Neural cell (in vitro differentiated cells): ENCODE measurements around the gene TRAPPC2L.

DNA sequence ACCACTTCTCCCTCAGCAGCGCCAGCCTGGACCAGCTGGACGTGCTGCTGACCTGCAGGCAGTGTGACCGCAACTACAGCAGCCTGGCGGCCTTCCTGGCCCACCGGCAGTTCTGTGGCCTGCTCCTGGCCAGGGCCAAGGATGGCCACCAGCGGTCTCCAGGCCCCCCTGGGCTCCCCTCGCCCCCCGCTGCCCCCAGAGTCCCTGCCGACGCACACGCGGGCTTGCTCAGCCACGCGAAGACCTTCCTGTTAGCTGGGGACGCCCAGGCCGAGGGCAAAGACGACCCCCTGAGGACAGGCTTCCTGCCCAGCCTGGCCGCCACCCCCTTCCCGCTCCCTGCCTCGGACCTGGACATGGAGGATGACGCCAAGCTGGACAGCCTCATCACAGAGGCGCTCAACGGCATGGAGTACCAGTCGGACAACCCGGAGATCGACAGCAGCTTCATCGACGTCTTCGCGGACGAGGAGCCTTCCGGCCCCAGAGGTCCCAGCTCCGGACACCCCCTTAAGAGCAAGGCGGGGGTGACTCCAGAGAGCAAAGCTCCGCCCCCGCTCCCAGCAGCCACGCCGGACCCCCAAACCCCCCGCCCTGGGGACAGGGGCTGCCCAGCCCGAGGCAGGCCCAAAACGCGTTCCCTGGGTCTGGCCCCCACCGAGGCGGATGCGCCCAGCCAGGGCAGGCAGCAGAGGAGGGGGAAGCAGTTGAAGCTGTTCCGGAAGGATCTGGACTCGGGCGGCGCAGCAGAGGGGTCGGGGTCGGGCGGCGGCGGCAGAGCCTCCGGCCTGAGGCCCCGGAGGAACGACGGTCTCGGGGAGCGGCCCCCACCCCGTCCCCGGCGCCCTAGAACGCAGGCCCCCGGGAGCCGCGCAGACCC, 23.2 kb upstream of the ZFPM1 start:
- RAMPAGE, long total RNA = no peak

- RAMPAGE, long total RNA = no peak
These were observed 14.6 kb upstream of the ZFPM1 start for GRCh38 chr16:88438302-88439011.

DNA sequence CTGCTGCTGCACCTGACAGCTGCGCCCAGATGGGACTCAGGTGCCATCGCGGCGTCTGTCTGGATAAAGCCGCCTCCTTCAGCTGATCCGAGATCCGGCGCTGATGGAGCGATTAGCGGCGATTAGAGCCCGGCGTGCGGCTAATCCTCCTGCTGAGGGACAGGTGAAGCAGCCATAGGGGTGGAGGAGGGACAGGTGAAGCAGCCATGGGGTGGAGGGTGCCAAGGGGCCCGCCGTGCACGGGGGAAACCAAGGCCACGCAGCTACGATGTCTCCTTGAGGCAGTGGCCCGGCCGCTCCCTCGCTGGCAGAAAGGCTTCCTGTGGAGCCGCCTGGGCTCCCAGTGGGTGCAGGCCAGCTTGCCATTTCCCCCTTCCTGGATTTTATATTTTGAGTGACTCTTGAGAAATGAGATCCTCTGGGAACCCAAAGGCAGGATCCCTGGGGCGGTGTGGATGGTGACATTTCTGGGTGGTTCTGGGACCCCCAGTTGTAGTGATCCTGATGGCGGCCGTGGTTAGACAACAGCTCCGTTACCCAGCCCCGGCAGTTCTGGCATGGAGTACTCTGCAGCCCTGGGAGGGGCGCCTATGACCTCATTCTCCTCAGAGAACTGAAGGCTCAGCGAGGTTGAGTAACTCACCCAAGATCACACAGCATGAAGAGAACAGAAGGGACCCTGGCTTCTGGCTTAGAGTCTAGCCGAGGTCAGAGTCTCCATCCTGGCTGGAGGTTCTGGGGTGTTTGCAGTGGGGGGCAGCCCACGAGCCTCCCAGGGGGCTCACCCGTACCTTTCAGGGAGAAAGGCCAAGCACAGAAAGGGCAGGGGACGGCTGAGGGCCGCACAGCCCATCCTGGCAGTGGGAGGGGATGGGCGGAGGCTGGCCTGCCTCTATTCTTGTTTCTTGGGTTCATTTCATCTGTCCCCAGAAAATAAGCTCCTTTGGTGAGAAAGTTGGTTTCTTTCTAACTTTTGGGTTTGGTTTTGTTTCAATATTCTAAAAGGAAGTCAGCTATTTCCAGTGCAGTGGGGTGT, 13.0 kb downstream of the ZFPM1 start:
- RAMPAGE, long total RNA = no peak

DNA sequence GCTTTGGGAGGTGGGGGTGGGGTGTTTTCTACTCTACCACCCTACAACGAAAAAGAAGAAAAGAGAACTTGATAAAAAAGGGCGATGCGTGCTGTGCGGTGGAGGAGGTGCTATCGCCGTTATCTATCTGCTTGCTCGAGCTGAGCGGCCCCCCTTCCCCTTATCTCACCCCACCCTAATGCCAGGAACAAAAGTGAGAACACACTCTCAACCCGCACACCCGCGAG, 14.6 kb downstream of the ZFPM1 start:
- RAMPAGE, long total RNA = no peak

- RAMPAGE, long total RNA = no peak
These were observed 27.0 kb downstream of the ZFPM1 start for GRCh38 chr16:88479761-88480778.

- RAMPAGE, long total RNA = no peak
These were observed 38.4 kb upstream of the ZC3H18 start for GRCh38 chr16:88531747-88532348.

DNA sequence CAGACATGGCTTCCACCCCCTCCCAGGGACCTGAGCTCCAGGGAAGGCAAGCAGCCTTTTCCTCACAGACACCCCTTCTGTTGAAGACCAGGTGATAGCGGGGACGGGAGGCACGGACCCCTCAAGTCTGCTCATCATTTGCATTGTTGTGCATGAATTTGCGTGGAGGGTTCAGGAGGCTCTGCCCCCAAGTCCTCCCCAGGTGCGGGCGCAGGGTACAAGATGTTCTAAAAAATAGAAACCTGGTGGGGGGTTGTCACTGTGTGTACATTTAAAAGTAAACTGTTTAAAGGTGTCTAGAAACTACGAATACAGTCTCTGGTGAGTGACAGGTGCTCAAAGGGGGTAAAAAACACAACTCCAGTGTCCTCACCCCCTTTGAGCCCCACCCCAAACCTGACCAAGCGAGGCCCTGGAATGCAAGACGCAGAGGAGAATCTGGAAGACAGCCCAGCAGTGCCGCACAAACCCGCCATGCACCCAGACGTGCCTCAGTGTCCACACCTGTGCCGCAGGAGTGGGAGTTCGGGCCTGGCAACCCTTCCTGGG, 33.4 kb upstream of the ZC3H18 start:
- RAMPAGE, long total RNA = no peak

- RAMPAGE, long total RNA = no peak
These were observed 19.2 kb downstream of the ZC3H18 start for GRCh38 chr16:88589230-88589929.

GRCh38 chr16:88631218-88631971, 7.0 kb upstream of the IL17C start:
- RAMPAGE, long total RNA = no peak

GRCh38 chr16:88649337-88649773, 1.5 kb downstream of the CYBA start:
- RAMPAGE, long total RNA = no peak

DNA sequence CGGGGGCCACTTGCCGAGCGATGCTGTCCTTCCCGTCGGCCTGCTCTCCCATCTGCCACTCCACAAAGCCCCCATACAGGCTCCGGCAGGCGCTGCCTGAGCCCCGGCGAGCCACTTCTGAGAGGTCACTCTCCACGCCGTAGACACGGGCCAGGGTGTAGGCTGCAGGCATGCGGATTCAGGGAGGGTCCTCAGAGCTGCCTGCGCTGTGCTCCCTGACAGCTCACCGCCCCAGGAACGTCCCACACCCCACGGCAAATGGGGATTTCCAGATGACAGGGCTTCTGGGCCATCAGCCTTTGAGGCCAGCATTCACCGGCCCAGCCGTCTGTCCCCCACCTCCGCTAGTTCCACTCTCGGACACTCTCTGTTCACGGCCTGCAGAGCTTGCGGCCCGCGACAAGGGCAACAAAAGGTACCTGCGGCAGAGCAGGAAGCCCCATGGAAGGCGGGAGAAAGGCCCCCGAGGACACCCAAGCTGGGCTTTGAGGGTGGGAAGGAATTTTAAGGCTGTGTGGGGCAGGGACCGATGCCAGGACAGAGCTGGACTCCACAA, 5.4 kb upstream of the CYBA start:
- RAMPAGE, long total RNA = no peak

DNA sequence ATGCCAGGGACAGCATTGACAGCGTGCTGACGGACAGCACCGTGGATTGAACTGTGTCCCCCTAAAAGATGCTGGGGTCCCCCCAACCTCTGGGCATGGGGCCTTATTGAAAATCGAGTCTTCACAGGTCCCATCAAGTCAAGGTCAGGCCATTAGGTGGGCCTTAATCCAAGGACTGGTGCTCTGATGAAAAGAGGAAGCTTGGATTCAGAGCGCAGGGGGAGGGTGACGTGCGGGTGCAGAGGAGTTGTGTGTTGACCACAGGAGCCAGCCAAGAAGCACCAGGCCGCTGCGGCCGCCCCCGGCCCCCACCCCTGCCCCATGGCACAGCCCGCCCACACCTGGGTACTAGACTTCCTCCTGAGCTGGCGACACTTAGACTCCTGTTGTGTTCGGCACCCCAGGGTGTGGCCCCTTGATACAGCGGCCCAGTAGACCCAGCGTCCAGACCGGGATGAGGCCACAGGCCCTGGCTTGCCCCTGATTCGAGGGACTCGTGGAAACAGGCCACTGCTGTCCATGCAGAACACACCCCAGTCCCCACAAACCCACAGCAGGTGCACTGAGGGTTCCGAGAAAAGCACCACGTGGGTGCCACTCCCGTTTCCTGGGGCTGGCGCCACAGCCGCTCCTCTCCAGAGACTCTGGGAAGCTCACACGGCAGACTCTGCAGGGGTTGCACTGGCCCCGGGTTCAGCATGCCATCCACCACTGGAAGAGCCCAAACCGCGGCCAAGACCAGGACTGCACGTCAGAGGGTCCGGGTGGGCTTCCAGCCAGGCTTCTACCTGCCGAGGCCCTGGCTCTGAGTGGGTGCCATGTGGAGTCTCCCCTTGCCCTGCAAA, 5.7 kb upstream of the SNAI3 start:
- RAMPAGE, long total RNA = no peak

- RAMPAGE, long total RNA = no peak
These were observed 3.8 kb downstream of the RNF166 start for GRCh38 chr16:88702241-88702920.

DNA sequence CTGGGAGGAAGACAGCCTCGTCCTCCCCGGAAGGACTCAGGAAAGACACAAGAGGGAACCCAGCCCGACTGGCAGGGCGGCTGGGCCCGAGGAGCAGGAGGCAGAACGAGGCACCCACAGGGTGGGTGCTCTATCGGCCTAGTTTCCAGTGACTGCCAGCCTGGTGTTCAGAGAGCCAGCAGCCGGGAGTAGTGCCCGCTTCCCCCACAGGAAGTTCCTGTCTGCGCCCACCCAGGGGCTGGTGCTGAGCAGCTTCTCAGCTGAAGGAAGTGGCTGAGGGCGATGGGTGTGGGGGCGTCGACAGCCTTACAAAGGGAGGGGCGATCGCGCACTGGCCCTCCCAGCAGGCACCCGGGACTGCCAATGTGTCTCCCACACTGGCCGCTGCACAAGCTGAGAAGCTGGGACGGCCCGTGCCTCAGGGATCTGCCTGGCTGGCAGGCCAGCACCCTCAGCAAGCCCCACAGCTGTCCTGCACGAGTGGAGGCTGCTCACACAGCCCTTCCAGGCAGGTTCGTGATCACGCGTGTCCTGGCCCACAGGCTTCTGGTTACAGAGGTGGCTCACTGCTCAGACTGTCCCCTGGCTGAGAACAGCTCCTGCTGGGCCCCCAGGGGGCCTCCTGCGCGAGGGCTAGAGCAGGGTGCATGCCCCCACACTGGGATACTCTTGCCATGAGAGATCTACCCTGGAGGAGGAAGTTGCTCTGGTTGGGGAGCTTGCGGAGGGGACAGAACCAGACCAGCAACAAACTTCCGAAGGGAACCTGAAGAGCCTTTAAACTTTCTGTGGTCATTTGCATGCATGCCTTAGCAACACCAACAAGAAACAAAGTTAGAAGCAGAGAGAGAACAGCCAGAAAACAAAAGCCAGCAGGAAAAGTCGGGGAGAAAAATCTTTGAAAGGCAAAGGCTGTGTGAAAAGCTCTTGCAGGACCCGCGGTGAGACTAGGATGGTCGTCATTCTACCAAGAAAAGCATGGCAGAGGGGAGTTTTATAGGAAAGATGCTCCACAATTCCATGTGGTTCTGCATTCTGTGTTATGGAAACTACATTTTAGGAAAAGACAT, 2.4 kb downstream of the RNF166 start:
- RAMPAGE, long total RNA = no peak

- RAMPAGE, long total RNA = no peak
These were observed 2.2 kb downstream of the GALNS start for GRCh38 chr16:88854482-88855102.

DNA sequence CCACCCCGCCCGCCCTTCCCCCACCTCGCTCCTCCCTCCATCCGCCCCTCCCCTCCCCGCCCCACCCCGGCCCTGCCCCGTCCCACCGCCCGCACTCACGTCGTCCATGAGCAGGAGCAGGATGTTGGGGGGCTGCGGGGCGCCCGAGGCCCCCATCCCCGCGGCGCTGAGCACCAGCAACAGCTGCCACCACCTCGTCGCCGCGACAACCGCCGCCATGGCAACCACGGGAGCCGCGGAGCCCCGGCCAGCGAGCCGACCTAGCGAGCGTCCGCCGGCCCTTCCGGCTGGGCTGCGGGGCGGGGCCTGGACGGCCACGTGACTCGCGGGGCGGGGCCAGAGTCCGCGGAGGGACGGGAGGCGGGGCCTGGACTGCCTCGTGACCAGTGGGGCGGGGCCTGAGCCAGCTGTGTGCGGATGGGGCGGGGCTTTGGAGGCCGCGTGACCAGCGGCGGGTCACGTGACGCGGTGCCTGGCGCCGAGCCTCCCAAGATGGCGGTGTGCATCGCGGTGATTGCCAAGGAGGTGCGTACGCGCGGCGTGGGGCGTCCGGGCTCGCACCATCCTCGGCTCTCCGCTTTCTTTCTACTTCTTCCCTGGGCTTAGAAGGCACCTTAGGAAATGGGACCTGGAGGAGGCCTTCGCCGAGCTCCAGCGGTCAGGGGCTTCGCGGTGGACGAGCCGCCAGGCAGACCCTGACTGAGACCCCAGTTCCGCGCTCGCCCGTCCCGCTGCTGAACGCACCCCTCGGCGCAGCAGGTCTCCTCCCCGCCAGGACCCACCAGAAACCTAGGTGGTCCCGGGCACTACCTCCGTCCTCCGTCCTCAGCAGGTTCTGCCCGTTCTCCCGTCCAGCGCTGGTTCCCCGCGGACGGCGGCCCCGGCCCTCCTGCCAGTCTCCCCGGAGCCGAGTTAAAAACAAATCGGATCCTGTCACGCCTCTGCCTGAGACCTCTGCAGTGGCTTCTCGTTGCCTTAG, at the start of gene TRAPPC2L:
Gene TRAPPC2L (plus strand): TSS at position 469 of the 979 bp plus-strand sequence.
- RAMPAGE, long total RNA = start-site peak on the plus strand centred at position 478 of the sequence, 26 bp wide, 1,627 and 940 reads in 2 replicates

DNA sequence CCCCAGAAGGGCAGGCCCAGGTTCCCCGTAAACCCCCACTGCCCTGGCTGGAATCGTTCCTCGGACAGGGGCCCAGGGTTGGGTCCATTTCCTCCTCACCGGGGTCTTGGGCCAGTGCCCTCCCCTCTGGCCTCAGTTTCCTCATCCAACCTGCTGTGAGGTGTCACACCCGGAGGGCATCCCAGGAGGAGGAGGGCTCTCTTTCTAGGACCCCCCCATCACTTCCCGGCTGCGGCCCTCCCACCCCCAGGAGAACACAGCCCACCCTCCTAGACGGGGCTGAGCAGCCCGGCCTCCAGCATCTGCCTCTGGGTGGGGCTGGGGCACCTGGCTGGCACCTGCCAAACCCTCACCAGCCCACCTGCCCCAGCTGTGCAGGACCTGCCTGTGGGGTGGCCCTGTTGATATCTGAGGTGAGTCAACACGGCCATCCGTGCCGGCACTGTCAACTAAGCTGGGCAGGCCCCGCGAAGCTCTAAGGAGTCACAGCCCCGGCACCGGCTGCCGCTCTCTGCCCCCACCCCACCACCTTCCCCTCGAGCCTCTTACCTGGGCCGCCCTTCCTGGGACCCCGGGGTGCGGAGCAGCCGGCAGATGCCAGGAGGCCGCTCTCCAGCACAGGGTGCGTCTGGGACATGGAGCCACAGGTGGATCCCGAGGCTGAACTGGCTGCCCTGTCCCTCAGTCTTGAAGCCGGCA, 750 bp downstream of the CBFA2T3 start:
- RAMPAGE, long total RNA = no peak

GRCh38 chr16:89064763-89065095, 28.9 kb upstream of the ACSF3 start:
- RAMPAGE, long total RNA = no peak

DNA sequence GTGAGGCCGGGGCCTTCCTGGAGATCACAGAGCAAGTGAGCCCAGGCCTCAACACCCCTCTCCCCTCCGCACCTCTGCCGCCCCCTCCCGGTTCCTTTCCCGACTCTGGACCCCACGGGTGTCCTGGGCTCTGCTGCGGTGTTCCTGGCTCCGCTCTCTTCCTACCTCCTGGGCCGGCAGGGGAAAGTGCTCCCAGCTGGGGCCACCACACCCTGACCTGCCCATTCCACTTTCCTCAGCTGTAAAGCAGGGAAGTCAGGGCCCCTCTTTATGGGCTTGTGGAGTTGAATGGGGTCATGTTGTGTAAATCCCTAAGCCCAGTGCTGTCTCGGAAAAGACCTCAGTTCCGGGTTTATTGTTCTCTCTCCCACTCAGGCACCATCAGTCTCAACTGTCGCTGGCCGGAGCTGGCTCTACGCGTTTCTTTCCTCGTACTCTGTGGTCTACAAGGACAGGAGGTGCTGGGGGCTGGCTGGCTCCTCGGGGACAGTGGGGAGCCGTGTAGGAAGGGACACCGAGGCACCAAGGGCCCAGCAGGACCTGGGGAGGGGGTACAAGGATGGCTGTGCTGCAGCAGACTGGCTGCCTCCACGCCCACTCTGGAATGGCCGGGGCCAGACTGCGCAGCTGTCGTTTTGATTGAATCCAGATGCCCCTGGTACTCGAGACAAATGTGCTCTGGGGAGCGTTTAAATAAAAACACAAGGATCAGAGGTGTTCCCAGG, 21.8 kb upstream of the ACSF3 start:
- RAMPAGE, long total RNA = no peak

- RAMPAGE, long total RNA = no peak
These were observed 20.1 kb downstream of the ACSF3 start for GRCh38 chr16:89113596-89114312.